Thyroid gland (tissue), 7 donors: ENCODE results near the gene ATP2B1.

DNA sequence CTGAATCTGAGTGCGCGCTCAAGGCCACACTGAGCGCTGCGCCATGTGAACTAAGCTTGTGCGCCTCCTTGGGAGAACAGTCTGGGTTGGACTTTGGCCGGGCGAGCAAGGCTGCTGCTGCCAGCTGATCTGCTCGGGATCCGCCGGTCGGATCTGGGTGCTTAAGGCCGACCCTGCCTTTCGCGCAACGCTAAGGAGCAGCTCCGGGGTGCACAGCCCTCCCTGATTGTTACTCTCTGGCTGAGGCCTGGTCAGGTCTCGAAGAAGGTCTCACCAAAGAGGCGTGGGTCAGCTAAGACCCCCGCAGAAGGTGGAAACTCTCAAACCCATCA lies 1.7 kb upstream of the ALX1 start:
- PRO-cap, 2 experiments, result no peak in any of the 2 experiments
- RAMPAGE, long total RNA, 5 experiments, result no peak in any of the 5 experiments

- PRO-cap, 2 experiments, result peak in 1 of 2 experiments; most common minus-strand start chr12:85469627 (in 1)
- RAMPAGE, long total RNA, 5 experiments, result no peak in any of the 5 experiments
Observed at GRCh38 chr12:85469280-85470070, 189.5 kb downstream of the ALX1 start.

- PRO-cap, 2 experiments, result no peak in any of the 2 experiments
- RAMPAGE, long total RNA, 5 experiments, result no peak in any of the 5 experiments
Observed at GRCh38 chr12:88142615-88143237, 619 bp downstream of the TMTC3 start.

GRCh38 chr12:89098636-89099270 lies 253.5 kb downstream of the DUSP6 start:
- PRO-cap, 2 experiments, result no peak in any of the 2 experiments
- RAMPAGE, long total RNA, 5 experiments, result no peak in any of the 5 experiments

DNA sequence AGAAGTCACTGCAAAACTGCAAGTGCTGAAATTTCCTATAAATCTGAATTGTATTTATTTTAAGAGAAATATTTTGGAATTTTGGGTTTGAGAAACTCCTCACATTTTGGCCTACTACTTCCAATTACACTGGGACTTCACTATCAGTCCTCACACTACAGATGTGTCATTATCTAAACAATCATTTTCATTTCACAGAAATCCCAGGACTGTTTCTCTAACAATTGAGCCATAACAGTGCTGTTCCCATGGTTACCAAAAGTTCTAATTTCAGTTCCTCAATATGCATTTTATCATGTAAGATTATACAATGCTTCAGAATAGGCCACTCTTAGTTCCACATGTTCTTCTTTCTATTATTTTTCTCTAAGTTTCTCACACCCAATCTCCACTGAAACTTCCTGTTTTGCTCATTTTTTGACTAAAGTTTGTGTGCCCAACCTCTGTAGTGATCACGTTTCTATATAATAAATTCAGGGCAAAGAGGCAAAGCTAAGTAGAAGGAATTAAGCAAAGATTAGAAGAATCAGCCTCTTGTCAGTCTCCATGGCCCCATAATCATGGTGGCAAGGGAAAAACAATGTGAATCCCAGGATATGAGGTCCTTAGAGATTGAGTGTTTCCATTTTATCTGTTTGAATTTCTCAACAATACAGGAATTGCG lies 185.8 kb downstream of the DUSP6 start:
- PRO-cap, 2 experiments, result no peak in any of the 2 experiments
- RAMPAGE, long total RNA, 5 experiments, result no peak in any of the 5 experiments

GRCh38 chr12:89344830-89345430 lies 7.4 kb downstream of the DUSP6 start:
- PRO-cap, 2 experiments, result no peak in any of the 2 experiments
- RAMPAGE, long total RNA, 5 experiments, result no peak in any of the 5 experiments

- PRO-cap, 2 experiments, result no peak in any of the 2 experiments
- RAMPAGE, long total RNA, 5 experiments, result no peak in any of the 5 experiments
Observed at GRCh38 chr12:89348581-89349779, 3.3 kb downstream of the DUSP6 start.

DNA sequence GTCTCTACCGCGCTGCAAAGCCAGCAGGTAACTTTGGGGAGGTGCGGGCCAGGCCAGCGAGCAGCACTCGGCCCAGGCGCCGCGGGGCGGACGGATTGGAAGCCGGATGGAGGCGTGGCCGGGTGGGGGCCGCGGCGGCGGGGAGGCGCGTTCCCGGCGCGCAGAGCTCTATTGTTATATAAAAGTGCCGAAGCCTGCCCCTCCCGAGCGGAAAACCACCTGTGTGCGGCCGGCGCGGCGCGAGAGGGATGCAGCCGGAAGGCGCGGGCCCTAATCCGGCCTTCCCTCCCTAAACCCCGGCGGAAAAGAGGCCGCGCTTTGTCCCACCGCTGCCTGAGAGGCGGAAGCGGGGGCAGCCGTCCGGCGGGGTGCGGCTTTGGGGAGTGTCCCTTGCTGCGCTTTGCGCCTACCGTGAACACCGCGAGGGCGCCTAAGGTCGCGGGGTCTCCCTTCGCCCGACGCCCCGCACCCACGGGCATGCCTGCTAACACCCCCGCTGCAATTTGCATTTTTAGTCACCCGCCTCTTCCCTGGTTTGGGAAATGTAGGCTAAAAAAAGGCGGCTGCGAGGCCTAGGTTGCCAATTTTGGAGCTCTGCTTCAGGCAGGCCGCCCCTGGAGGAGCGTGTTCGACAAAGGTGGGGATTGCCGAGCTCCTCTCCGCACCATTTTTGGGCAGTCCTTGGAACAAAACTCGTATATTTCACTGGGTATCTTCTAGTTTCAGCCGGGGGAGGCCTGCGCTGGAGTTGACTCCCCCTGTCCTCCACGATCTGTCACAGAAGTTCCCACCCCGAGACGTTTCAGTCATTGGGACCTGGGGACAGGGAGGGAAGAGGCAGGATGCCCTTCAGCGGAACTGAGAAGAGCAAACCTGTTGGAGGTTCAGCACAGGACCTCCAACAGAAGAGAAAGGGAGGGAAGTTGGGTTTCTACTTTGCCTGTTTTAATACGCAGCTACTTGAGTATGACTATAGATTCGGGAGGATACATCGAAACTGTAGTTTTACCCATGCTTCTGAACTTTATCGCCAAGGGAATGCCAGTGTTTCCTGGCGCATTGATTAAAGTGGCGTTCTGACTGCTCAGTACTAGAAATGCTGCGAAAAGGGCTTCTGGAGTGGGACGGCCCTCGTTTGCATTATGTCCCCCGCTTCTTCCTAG lies 2.0 kb upstream of the DUSP6 start:
- PRO-cap, 2 experiments, result peak in 2 of 2 experiments; most common plus-strand start position 210 of the sequence (in 2); most common minus-strand start position 335 of the sequence (in 2)
- RAMPAGE, long total RNA, 5 experiments, result no peak in any of the 5 experiments

- PRO-cap, 2 experiments, result no peak in any of the 2 experiments
- RAMPAGE, long total RNA, 5 experiments, result no peak in any of the 5 experiments
Observed at GRCh38 chr12:89355057-89356374, 3.2 kb upstream of the DUSP6 start.

DNA sequence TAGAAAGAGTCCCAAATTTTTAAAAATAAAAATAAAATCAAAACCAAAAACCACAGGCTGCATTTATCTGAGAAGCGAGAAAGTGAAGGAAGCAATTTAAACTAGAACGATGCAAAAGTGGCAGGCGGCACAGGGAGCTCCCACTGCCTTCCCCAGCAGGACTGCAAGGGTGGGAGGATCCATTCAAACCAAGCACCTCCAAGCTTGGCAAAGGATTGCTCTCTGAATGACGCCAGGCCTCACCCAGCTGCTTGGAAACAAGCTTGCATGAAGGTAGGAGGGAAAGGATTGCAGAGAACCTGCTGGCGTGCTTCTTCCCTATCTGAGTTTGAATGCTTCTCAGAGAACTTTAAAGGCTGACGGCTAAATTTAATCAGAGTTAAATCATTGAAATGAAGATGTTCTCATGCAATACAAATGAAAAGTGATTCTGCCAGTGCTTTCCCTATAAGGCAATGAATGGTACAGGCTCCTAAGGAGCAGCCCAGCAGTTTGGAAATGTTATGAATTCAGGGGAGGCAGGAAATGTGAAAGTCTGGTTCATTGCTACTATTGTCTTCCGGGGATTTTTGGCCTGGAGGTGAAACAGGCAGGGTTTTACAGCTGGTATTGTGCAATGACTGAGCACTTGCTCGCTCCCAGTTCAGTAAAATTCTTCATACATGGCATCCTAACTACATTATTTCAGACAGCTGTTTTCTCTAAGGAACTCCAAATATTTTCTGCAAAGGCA lies 31.8 kb upstream of the DUSP6 start:
- PRO-cap, 2 experiments, result peak in 1 of 2 experiments; most common plus-strand start position 276 of the sequence (in 1); most common minus-strand start position 163 of the sequence (in 1)
- RAMPAGE, long total RNA, 5 experiments, result no peak in any of the 5 experiments

GRCh38 chr12:89592360-89592676 lies 66.5 kb upstream of the POC1B start:
- PRO-cap, 2 experiments, result no peak in any of the 2 experiments
- RAMPAGE, long total RNA, 5 experiments, result no peak in any of the 5 experiments

- PRO-cap, 2 experiments, result peak in 2 of 2 experiments; most common plus-strand start chr12:89708957 (in 2); most common minus-strand start chr12:89708836 (in 2)
- RAMPAGE, long total RNA, 5 experiments, result start-site peak on the plus strand in 2 of 5 experiments, at chr12:89709080-89709106 at its widest, 9 to 19 reads per replicate; start-site peak on the minus strand in 2 of 5 experiments, at chr12:89708821-89708868 at its widest, 157 to 648 reads per replicate
Observed at GRCh38 chr12:89708560-89709246, at the start of gene ATP2B1. TSS of gene ATP2B1 (minus strand) at chr12:89708838.

DNA sequence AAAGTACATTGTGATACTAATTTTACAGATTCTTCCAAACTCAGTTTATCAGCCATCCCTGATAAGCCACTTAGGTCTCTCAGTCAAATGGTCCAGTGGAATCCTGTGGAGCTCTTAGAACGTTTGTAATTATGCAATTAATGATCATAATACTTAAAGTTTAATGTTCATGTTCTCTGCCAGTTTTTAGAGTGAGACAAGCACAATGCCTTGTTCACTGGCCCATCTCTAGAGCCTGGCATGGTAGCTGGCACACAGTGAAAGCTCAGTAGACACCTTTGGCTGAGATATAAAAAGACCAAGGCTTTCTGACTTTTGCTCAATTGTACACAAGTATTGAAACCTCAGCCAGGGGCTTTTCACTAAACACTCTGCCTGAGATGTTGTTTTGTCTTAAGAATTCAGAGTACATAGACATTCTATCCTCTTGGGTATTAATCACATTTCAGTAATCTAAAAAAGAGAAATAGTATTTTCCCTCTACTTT lies 241.8 kb upstream of the ATP2B1 start:
- PRO-cap, 2 experiments, result no peak in any of the 2 experiments
- RAMPAGE, long total RNA, 5 experiments, result no peak in any of the 5 experiments

DNA sequence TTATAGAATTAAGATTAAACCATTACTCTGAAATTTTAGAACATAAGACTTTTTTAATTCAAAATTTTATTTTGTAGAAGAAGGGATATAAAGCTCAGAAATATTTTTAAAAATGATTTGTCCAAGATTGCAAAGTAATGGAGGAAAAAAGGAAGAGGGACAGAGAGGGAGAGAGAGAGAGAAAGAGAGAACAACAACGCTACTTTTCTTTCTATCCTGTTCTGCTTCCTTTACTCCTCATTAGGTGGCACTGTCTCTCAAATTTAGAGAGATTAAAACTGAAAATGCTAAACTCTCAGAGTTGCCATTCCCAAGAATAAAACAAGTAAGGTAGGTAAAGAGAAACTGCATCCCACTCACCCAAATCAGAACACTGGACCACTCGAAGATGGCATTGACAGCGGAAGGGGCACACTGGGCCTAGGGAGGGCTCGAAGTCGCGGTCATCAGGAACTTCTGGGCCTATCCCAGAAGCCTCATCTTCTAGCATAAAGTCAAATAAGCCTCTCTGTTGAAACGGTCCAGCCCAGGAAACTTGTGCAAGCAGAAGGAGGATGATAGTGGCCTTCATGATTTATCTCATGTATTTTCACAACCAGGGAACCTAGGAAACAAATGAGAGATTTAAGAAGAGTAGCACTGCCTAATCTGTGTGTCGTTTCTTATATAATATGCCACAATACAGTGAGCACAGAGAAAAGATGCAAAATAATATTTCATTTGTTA lies 4.5 kb downstream of the DCN start:
- PRO-cap, 2 experiments, result peak in 1 of 2 experiments; most common plus-strand start position 519 of the sequence (in 1); most common minus-strand start position 372 of the sequence (in 1)
- RAMPAGE, long total RNA, 5 experiments, result start-site peak on the minus strand in 1 of 5 experiments, centred at position 482 of the sequence, 213 reads per replicate

- PRO-cap, 2 experiments, result peak in 1 of 2 experiments; most common plus-strand start chr12:91225599 (in 1); most common minus-strand start chr12:91225345 (in 1)
- RAMPAGE, long total RNA, 5 experiments, result no peak in any of the 5 experiments
Observed at GRCh38 chr12:91225183-91225765, 42.7 kb upstream of the DCN start.

DNA sequence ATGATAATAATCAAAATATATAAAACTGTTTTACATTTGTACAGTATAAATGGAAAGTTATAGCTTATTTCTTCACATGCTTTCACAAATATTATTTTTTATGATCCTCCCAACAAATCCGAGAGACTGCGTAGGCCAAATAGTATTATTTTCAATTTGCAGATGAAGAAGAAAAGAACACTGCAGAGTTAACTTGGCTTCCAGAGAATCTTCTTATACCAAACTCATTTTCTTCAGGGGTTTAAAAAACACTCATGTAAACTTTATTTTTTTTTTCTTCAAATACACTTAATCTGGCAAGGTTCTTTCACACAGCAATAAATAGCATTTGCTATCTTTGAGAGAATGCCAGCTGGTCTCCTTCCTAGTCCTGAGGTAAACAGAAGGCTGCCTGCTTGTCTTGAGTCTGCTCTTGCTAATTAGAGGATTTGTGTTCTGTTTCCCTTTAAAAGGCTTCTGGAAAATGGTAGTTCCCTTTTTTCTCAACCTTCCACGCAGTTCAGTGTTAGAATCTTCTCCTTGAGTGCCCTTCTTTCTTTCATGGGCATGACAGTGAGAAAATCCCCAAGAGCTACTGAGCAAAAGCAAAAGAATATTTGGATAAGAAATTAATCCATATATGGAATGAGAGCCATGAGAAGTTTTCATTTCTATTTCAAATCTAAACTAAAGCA lies 92.2 kb upstream of the DCN start:
- PRO-cap, 2 experiments, result no peak in any of the 2 experiments
- RAMPAGE, long total RNA, 5 experiments, result no peak in any of the 5 experiments

DNA sequence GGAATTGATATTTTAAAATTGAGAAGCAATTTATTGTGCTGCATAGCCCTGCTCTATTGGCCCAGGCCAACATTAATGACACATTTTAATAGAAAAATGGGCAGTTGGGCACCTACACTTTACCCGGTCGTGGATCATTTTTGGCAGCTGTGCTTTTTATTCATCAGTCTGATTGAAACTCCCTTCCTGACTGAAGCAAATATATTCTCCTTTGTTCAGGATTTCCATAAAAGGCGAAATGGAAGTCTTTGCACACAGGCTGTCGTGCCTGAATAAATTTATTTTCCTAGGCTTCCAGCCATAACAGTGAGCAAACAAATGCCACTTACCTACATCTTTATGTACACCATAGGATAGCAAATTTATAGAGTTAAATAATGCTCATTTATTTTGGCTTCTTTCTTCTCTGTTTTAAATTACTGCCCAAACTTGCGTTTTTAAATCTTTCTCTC lies 480.7 kb upstream of the DCN start:
- PRO-cap, 2 experiments, result no peak in any of the 2 experiments
- RAMPAGE, long total RNA, 5 experiments, result no peak in any of the 5 experiments

GRCh38 chr12:91871669-91872360 lies 273.8 kb downstream of the BTG1 start:
- PRO-cap, 2 experiments, result no peak in any of the 2 experiments
- RAMPAGE, long total RNA, 5 experiments, result no peak in any of the 5 experiments

GRCh38 chr12:91876848-91877840 lies 268.5 kb downstream of the BTG1 start:
- PRO-cap, 2 experiments, result no peak in any of the 2 experiments
- RAMPAGE, long total RNA, 5 experiments, result no peak in any of the 5 experiments

DNA sequence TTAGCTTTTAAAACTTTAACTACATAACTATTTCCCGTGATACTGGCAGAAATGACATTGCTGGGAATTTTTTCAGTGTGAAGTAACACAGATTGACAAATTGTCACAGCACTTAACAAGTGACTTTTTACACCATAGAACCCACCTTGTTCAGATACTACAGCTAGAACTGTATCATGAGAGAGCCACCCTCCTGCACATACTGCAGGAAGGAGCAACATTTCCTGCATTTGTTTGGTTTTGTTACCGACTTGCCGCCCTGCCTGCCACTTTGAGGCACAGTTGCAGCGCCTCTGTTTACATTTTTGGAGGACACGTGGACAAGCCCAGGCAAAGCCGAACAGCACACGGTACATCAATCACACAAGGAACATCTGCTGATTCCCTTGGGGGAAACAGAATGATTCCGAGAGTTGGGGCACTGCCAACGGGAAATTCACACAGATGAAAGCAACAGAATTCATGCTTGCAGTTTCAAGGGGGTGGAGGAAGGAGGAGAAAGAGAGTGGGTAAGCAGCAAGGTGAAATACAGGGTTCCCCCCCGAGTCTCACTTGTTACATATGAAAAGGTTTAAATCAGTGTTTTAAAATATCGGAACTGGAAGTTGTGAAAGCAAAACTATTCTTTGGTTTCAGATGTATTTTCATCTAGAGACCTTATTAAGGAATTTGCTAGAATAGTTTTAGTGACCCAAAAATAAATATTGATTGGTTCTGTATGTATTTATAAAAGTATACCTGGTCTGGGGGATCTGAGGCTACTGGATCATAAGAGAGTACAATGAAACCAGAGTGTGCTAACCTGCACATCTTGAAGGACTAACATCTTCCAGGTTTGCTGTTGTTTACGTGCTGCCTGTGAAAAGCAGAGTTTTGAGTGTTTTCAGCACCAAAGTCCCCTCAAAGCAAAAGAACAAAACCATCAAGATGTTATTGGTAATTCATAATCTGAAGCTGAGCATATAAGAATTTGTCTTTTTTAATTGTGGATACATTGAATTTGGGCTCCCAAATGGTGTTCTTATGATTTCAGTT lies 110.6 kb downstream of the BTG1 start:
- PRO-cap, 2 experiments, result peak in 1 of 2 experiments; most common plus-strand start position 302 of the sequence (in 1); most common minus-strand start position 273 of the sequence (in 1)
- RAMPAGE, long total RNA, 5 experiments, result no peak in any of the 5 experiments